Heart (tissue), 3 donors: ENCODE measurements around the genes INPP4A, MGAT4A, MRPL30 and LYG1.

DNA sequence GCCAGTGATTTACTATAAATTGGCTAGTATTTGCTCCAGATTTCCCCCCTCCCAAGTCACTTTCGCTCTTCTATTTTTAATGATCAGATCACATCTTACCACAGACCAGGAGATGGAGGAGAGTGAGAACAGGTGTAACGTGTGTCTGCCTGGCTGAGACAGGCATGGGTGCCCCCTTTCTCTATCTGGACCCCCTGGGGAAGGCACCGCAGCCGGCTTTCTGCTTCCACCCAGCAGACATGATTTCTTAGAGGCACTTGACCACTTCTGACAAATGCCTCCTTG, 46.8 kb downstream of the ZAP70 start:
- RAMPAGE, long total RNA, 2 experiments, result no peak in any of the 2 experiments

DNA sequence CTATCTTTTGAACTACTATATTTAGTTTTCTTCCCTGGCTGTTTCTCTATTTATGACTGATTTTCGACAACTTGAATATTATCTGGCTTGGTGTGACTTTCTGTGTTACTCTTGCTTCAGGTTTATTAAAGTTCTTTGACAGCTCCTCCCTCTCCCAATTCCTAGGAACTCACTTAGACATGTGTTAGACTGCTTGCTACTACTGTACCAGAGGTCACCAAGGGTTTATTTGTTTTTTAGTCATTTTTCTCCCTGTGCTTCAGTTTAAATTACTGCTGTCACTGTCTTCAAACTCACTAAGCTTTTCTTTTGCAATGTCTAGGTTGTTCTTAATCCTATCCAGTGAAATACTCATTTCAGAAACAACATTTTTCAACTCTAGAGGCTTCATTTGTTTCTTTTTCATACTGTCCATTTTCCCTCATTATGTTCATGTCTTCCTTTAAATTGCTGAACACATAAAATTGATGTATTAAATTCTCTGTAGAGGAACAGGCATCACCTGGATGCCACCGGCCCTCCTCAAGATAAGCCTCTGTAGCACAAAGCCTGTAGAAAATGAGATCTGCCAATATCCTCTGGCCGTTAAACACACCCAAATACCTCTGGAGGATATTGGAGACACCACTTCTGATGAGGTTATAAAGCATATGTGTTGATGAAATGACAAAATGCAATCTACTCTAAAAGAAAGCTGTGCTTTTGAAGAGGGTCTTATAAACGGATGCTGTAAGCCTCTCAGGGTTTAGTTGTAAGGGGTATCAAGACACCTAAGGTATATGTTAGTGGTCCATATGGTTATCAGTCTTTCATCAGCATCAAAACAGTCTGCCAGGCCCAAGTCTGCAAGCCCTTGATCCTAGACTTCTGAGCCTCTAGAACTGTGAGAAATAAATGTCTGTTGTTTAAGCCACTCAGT, 90.2 kb downstream of the TMEM131 start:
- RAMPAGE, long total RNA, 2 experiments, result no peak in any of the 2 experiments

DNA sequence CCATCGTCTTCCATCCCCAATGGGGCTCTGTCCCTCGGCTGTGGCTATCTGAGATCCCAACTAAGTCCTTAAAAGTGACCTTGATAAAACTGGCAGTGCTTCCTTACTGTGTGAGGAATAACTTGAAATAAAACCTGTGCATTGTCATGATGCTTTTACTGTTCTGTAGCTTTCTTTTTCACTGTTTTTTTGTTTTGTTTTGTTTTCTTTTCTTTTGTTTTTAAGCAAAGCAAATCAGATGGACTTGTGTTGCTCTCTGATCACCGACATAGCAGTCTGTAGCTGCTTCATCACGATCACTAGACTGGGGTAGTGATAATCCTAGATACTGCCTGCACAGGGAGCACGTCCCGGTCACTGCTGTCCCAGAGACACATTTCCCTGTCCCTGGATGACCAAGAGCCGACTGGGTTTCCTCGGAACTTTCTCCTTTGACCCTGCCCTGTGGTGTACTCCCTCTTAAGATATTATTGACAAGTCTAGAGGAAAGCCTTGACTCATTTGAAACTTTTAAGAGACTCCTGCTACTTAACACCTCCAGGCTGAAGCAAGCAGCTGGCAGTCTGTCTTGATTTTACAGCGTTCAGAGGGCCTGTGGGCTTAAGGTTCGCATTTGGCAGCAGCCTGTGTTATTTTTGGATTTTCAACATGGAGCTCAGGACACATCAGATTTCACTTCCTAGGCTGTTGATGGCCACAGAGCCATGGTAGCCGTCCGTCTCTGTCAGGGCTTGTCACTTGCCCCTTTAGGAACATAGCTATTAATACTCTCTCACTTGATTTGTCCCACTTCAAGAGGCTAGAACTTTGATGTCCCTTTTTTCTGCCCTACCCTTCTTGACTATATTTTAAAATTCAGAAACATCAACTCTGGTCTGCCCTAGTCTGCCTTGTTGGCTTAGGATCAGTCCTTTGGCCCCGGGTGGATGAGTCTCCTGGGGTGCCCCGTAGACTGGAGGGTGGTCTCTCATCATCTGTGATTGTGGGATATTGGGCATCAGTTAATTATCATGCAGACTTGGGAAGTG, 73.5 kb downstream of the VWA3B start:
- RAMPAGE, long total RNA, 2 experiments, result no peak in any of the 2 experiments

DNA sequence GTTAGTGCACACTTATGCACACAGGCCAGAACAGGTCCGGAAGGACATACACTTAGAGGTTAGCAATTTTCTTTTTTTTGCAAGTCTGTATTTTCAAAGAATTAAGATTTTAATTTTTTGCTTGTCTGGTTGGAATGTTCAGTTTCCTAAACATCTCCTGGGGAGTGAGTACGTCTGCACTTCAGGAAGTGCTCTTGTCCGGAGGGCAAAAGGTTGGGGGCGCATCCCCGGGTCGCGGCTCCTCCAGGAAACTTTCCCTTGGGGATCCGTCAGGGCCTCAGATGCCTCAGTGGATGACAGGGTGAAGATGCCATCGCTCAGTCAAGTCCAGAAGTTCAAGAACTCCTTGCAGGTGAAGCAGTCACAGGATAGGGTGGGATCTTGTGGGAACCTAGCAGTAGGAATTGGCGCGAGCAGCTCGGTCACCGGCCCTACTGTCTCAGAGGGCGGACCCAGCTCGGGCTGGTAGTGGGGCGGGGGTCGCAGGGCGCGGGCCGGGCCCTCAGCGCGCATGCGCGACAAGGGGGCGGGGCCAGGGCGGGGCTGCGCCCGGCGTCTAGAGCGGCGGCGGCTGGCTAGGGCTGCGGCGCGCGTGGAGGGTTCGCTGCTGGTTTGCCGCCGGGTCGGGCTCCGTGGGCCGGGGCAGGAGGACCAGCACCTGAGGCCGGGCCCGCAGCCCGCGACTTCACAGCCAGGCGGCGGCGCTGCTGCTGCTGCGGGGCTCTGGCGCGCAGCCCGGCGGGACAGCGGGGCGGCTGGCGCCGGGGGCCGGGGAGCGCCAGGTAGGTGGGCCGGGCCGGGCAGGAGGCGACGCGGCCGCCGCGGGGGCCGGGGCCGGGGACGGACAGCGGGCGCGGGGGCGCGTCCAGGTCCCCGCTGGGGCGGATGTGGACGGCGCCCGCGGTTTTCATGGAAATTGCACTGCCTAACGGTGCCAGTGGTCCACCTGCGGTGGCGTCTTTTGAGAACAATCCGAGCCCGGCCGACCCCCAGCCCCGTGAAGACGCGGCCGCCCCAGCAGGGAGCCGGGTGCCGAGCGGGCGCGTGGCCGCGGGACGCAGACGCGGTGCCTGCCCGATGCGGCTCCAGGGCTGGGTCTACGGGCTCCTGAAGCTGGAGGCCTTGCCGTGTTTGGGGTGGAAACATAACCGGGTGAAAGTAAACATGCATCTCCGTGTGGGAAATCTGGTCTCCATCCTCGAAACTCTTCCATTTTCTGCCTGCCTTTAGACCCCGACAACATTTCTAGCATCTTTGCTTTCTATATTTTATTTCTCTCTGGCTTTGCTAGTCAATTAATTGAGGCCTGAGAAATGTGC, at the start of gene INPP4A:
INPP4A (plus strand) TSS at position 555 of the 1,319 bp plus-strand sequence.
- RAMPAGE, long total RNA, 2 experiments, result no peak in any of the 2 experiments

- RAMPAGE, long total RNA, 2 experiments, result no peak in any of the 2 experiments
These were observed 35.5 kb downstream of the INPP4A start for GRCh38 chr2:98479964-98480755.

GRCh38 chr2:98546809-98547858, 61.2 kb downstream of the COA5 start:
- RAMPAGE, long total RNA, 2 experiments, result no peak in any of the 2 experiments

DNA sequence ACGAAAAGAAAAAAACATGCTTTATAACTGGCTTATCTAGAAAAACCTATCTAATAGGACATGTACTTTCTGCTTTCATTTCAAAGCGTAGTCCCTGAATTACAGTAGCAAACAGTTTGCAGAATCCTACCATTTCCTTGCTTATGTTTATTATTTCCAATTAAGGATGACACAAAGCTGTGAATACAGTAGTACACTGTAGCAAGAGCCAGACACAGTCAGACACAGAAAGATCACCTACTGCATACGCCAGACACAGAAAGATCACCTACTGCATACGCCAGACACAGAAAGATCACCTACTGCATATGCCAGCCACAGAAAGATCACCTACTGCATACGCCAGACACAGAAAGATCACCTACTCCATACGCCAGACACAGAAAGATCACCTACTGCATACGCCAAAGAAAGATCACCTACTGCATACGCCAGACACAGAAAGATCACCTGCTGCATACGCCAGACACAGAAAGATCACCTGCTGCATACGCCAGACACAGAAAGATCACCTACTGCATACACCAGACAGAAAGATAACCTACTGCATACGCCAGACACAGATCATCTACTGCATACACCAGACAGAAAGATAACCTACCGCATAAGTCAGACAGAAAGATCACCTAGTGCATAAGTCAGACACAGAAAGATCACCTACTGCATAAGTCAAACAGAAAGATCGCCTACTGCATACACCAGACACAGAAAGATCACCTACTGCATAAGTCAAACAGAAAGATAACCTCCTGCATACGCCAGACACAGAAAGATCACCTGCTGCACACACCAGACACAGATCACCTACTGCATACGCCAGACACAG, 25.9 kb downstream of the COA5 start:
- RAMPAGE, long total RNA, 2 experiments, result no peak in any of the 2 experiments

GRCh38 chr2:98632504-98633176, 24.3 kb downstream of the UNC50 start:
- RAMPAGE, long total RNA, 2 experiments, result no peak in any of the 2 experiments

GRCh38 chr2:98663217-98664155, 55.1 kb downstream of the UNC50 start:
- RAMPAGE, long total RNA, 2 experiments, result no peak in any of the 2 experiments

DNA sequence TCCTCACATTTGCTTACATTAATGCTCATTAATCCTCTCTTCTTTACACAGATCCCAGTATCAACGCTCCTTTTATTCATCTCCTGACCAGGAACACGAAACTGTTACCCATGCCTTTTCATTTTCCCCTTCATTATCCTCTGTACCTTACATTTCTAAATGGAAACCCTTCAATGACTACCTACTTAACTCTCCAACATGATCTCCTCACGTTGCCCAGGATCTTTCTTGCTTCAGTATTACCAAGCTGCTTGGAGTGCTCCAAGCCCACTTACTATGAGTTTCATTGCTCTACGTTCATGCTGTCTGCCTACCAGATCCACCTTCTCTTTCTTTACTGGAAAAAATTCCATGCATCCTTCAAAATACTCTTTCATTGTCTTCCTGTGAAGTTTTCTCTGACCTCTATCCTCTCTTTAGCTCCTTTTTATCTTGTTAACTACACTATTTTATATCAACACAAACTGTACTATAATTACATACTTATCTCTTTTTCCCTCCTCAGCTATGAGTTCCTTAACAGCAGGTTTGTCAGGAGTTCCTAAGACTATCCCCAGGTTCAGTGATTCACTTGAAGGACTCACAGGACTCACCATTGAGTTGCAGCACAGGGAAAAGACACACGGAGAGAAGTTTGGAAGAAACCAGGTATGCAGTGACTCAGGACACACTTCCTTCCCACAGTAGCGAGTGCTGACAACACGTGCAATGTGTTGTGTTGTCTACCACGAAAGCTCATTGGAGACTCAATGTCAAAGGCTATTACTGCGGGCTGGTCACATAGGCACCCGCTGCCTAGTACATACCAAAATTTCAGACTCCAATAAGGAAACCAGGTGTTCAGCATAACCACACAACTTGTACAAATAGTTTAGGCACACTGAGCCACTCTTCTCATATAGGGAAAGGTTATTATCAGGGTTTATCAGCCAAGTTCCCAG, 32.2 kb downstream of the MGAT4A start:
- RAMPAGE, long total RNA, 2 experiments, result no peak in any of the 2 experiments

- RAMPAGE, long total RNA, 2 experiments, result no peak in any of the 2 experiments
These were observed 28.8 kb downstream of the MGAT4A start for GRCh38 chr2:98702012-98702730.

GRCh38 chr2:98730100-98731233, at the start of gene MGAT4A:
TSS of gene MGAT4A (minus strand) at chr2:98731132.
- RAMPAGE, long total RNA, 2 experiments, result no peak in any of the 2 experiments

DNA sequence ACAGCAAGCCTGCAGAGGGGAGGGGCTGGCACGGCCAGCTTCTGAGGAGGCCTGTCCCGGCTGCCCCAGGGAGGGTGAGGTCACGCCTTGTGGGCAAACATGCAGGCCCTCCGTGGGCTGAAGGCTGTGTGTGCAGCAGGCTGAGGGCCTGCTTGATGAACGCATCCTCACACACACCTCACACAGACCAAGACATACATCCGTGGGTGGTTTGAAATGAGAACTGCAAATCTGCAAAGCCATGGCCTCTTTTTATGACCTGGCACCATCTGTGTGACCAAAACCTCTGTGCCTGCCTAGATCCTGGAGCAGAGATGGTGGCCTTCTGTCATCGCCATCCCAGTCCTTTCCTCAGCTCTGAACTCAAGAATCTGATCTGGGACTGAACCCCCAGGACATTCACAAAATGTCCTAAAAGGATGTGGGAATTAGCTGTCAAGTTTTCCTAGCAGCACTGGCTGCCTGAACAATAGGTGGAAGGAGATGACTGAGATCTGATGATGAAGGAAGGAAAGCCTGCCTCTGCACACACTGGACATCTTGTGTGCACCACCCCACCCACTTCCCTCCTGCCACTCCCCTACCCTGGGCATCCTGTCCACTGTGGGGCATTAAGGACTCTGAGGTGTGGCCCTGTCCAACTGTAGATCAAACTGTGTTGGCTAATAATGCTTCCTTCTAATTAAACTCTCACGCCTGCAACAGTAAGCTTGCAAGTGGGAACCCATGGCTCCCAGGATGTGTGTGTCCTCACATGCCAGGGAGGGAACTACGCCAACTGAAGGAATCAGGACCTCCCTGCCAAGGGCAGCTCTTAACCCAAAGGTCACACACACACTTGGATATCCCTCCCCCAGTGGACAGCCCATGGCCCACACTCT, 102.5 kb downstream of the CRACDL start:
- RAMPAGE, long total RNA, 2 experiments, result no peak in any of the 2 experiments

GRCh38 chr2:98835565-98836492, 100.2 kb downstream of the CRACDL start:
- RAMPAGE, long total RNA, 2 experiments, result no peak in any of the 2 experiments

DNA sequence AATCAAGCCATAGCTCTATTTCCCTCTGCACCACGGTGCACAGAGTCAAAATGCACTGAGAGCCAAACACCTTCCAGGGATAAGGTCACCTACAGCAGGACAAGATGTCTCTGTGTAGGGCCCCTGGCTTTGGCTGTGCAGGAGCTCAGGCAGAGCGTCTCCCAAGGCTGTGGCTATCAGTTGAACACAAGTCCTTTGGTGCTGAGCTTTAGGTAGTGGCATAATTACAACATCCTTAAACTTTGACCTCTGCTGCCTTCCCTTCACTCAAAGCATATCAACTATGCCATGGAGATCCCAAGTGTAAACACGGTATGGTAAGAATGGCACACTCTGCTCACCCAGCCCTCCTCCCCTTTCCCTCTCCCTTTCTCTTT, 67.6 kb downstream of the CRACDL start:
- RAMPAGE, long total RNA, 2 experiments, result no peak in any of the 2 experiments

DNA sequence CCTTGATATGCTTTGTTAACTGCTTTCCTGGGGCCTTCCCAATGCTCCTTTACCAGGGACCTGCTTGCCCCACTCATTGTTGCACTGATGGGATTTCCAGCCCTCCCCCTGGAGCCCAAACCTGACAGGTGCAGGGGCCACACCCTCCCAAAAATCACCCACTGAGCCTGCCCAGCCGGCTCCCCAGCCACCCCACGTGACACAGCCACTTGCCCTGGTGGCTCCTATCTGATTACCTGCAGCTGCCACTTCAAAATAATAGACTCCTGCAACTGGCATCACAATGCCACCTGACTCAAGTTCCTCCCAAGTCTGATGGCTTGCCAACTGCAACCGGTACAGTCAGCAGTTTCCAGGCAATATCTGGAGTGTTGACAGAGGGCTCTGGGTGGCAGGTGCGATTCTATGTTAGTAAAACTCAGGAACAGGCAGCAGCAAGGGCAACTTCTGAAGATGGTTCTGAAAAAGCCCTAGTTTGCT, 66.2 kb downstream of the CRACDL start:
- RAMPAGE, long total RNA, 2 experiments, result no peak in any of the 2 experiments

- RAMPAGE, long total RNA, 2 experiments, result start-site peak on the minus strand in 2 of 2 experiments, at chr2:99180986-99181039 at its widest, 369 to 701 reads per replicate
These were observed at the start of gene MRPL30 for GRCh38 chr2:99180598-99181678. TSS of gene MRPL30 (plus strand) at chr2:99181184.

- RAMPAGE, long total RNA, 2 experiments, result no peak in any of the 2 experiments
These were observed at the start of gene LYG1 for GRCh38 chr2:99301001-99301513. TSS of gene LYG1 (minus strand) at chr2:99301197.

DNA sequence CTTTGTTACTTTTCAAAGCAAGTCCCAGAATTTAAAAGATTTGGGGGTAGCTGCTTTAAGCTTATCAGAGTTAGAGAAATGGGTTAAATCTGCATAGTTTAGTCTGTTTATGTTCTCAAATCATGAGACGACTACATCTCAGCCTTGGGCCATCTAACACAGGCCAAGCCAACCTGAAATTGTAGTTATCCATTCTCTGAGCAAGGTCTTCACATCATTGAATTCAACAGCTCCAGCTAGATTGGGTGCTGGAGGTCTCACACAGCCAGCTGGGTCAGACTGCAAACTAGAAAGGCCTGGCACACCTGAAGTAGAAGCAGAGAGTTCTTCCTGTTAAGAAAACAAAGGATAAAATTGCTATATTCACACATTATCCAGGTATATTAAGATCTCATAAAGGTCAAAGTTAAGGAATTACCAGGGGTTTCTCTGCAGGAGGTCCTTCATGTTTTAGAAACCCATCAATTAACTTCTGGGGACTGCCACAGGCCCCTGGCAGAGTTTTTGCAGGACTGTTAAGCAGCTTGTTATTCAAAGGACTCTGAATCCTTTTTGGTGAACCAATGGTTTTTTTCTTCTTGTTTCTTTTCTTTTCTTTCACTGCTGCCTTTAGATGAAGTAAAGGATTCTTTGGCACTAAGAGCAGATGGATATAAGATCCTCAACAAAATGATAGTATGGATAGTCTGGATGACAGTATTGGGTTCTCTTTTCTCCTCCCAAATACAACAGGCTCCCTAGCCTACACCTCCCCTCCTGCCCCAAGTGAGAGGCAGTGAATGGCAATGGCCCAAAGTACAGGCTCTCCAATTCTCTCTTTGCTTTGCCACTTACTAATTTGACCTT, 65.5 kb downstream of the EIF5B start:
- RAMPAGE, long total RNA, 2 experiments, result no peak in any of the 2 experiments

GRCh38 chr2:99488436-99489022, 1.3 kb downstream of the REV1 start:
- RAMPAGE, long total RNA, 2 experiments, result no peak in any of the 2 experiments